Cardiac ventricle fibroblast (primary cell): ENCODE measurements around the genes OR1N1, RC3H2 and STRBP.

DNA sequence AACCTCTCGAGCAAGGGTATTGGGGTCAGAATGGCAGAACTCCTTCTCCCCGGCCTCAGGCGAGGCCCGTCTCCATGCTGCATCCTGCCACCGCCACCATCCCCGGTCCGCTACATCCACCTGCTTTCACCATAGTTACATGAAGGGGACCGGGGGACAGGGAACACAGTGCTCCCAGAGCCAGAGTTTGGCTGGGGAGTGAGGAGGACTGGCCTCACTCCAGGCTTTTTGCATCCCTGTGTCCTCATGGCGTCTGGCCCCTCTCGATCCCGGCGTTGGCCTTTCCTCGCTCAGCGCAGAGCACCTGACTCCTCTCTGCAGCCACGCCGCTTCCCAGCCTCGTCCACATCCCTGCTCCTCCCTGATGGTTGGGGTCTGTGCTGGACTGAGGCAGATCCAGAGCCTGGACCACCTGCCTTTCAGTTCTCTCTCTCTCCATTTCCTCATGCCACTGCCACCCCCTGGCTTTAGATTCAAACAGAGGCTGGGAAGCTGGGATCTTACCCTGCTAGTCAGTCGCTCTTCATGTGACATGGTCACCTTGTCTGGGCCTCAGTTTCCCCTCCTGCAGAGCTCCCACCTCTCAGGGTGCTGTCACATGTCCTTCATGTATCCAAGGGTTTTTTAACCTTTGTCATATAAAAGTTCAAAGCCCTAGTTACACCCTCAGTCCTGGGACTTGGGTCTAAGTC lies 124.0 kb downstream of the DAB2IP start:
- RAMPAGE, long total RNA = no peak

DNA sequence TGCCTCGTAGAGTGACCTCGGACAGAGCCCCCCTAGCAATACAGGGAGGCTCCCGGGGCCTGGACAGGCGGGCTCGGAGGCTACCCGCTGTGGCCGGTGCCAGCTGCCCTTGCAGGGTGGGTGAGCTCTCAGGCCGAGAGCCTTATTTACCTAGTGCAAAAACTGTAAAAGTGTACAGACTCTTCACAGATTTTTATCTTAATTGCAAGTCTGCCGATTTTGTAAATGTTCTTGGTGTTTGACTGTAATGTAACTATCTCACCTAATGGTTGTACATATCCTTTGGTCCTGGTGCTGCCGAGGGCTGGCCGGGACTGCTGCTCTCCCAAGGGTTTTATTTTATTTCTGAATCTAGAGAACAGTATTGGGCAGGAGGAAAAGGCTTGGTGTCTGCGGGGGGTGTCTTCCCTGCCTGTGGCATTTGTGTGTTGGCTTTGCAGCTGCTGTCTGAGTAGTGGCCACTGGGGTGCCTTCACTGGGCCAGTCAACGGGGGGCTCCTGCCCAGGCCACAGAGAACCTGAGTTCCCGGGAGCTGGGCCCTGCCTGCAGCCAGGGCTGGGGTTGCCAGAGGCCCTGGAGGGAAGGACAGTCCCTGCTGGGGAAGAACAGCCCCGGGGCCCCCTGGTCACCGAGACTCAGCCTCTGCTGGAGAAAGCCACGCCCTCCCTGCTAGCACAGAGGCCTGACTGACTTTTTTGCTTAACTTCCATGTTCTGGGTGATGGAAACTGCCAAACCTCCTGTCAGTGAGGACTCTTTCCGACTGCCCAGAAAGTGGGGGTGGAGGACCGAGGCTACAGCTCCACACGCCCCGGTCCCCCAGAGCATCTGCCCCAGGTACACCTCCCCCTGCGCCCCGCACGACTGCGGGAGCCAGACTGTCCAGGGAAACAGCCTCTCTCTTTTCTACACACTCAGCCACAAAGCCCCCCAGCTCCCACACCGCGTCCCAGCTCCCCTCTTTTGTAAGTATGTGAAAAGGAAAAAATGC lies 133.2 kb downstream of the DAB2IP start:
- RAMPAGE, long total RNA = no peak

- RAMPAGE, long total RNA = no peak
Observed at GRCh38 chr9:121902275-121902935, 190.7 kb downstream of the TTLL11 start.

DNA sequence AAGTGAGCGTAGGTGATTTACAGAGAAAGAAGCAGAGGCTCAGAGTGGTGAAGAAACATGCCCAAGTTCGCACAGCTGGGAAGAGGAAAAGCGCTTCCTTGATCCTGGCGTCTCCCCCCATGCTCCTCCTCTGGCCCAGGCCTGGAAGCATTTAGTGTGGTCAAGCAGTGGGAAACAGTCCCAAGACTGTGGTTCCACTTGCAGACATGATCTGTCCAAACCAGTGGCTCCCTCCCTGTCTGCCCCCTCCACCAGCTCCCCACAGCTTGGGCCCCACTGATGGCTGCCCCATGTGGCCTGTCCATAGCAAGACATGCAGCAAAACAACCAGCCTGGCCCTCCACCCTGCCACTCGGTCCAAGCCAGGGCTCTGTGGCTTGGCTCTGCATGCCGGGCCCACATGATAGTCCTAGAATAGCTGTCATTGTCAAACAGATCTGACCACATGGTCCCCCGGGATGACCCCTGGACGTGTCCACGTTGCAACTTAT lies 107.1 kb downstream of the TTLL11 start:
- RAMPAGE, long total RNA = no peak

DNA sequence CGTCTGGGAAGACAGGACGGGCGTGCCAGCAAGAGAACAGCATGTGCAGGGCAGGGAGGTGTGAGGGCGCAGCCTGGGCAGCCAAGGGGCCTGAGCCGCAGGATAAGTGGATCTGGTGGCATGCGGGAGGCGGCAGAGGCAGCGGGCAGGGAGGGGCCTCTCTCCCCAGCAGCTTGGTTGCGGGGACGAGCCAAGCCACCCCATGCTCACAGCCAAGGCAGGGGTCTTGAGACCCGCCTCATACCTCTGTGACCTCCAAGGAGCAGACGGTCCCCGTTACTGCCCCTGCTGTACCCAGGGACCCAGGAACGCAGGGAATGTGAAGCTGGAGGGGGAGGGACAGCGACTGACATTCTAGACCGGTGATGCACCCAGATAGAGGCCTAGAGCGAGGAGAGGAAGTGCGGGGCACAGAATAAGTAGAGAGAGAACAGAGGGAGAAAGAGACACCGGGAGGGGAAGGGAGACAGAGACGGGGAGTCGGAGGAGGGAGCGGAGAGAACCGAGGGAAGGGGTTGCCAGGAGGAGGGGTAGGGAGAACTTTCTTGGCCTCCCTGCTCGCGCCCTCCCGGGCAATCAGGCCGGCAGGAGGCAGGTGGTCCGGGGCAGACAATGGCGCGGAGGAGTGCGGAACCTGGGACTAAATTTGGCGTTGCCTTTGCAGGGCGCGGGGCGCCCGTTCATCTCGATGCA lies 33.1 kb upstream of the TTLL11 start:
- RAMPAGE, long total RNA = no peak

DNA sequence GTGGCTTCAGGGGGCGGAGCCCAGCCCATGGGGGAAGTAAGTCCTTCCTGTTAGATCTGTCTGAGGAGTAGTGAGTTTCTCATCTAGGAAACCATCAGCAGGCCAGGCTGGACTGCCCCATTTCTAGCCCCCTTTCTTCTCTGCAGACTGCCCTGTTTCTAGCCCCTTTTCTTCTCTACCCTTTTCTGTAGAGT lies 463 bp upstream of the PTGS1 start:
- RAMPAGE, long total RNA = no peak

- RAMPAGE, long total RNA = no peak
Observed at GRCh38 chr9:122464884-122465369, 12.8 kb downstream of the OR1J1 start.

GRCh38 chr9:122527077-122527601 lies at the start of gene OR1N1:
OR1N1 (minus strand) TSS chr9:122527293.
- RAMPAGE, long total RNA = no peak

GRCh38 chr9:122903695-122903902 lies 1.6 kb downstream of the RC3H2 start:
- RAMPAGE, long total RNA = no peak

- RAMPAGE, long total RNA = no peak
Observed at GRCh38 chr9:122904747-122905952, at the start of gene RC3H2. RC3H2 (minus strand) TSS chr9:122905359.

- RAMPAGE, long total RNA = no peak
Observed at GRCh38 chr9:122931860-122932332, 584 bp upstream of the ZBTB26 start.

DNA sequence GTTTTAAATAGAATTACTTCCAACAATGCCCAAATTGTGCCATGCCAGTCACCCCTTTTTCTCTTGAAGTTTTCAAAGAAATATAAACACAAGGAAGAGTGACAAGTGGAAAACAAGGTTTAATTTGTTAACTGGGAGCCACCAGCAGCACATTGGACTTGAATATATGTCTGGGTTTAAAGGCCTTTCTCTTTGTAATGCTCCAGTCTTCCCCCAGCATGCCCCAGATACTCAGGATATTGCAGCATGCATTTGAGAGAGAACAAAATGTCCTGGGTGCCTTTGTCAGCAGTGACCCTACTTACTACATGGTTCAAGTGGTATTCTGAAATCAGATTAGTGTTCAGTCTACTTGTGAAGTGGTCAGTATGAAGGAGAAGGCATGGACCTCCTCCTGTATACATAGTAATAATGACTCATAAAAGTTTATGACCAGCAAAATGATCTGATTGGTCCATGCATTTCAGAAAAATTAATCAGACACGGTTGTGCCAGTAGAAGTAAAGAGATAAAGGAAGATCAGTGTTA lies 25.3 kb downstream of the GPR21 start:
- RAMPAGE, long total RNA = no peak

- RAMPAGE, long total RNA = no peak
Observed at GRCh38 chr9:123097563-123097963, 64.1 kb downstream of the GPR21 start.

DNA sequence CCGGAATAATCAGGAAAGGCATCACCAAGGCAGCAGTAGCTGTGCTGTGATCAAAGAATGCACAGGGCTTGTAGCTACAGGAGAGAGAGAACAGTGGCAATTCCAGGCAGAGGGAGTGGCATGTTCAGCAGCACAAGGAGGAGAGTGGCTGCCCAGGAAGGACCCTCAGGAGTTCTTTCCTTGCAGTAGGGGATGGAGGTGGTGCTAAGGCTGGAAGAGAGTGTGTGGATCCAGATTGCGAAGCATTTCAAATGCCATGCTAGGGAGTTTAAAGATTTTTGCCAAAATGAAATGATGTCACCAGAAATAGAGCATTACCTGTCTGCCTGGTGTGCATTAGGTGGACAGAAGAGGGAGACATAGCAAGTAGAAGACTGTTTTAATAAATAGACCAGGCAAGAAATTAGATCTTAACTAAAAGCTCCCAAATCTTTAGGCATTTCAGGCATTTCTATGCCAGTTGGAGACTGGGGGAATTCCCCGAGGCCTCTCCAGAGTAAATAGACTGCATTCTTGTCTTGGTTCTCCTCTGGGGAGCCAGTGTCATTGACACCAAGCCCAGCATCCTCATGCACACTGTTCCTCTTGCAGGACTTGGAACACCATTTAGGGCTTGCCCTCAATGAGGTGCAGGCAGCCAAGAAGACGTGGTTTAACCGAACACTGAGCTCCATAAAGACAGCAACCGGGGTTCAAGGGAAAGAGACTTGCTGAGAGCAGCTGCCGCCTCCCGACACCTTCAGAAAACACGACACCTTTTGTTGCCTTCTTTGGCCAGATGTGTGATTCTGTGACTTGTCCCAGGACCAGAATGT lies 69.2 kb downstream of the GPR21 start:
- RAMPAGE, long total RNA = no peak

- RAMPAGE, long total RNA = no peak
Observed at GRCh38 chr9:123122565-123123128, 89.2 kb downstream of the GPR21 start.

DNA sequence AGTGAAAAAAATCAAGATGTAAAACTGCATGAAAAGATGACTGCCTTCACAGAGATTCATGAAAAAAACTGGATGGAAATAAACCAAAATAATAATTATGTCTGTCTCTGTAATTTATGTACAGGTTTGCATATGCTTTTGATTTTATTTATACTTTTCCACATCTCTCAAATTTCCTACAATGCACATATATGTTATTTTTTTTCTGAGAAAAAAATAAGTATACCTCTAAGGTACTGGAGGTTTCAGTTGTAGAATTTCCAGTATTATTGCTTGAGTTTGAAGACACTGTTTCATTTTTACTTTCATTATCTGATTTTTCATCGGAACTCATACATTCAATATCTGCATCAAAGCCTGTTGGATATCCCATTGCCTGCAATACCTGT lies 105.8 kb downstream of the GPR21 start:
- RAMPAGE, long total RNA = no peak

- RAMPAGE, long total RNA = no peak
Observed at GRCh38 chr9:123225101-123225717, 43.2 kb downstream of the STRBP start.

DNA sequence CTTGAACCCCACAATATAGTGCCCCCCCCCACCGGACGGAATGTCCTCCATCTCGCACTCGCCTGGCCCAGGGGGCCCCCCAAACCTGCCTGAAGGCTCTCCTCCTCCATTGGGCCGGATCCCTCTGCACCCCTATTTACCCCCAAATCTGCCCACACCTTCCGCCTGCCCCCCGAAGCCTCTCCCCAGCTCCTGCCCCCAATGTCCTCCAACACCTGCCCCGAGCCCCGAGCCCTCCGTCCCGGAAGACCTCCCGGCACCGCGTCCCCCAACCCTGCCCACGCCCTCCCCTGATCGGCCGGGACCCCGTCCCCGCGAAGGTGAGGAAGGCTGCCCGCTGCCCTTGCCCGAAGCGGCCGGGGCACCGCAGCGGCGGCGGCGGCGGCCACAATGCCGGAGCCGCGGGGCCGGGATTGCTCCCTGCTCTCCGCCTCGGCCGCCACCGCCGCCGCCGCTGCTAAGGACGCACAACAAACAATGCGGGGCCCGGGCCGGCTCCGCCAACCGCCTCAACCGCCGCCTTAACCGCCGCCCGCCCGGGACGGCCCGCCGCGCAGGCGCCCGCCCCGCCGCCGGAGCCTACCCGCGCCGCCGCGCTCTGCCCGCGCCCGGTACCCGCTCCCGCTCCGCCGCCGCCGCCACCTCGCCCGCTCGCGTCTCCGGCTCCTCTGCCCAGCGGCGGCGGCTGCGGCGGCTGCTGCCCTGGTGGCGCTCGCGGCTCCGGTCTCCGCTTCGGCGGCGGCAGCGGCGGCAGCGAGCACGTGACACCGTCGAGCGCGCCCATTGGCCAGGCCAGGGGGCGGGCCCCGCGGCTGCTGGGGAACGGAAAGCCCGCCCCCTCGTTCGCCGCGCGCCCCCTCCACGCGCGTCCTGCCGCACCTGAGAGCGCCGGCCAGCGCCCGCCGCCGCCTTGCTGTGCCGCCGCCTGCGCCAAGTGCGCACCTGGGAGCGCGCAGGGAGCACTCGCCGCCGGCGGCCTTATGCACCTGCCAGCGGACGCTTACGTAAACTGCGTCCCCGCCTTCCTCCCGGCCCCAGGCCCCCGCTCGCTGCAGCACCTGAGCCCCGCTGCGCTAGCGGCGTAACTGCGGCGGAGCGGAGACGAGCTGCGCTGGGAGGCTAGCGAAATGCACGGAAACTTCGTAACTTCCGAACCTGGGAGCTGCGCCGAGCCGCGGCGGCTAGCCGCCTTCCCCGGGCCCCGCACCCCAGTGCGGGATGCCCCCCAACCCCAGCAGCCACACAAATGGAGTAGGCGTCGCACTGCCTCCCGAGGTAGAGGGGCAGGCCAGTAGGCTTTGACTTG lies at the start of gene STRBP:
Gene STRBP (minus strand): TSS at position 734 of the 1,306 bp plus-strand sequence.
- RAMPAGE, long total RNA = no peak

DNA sequence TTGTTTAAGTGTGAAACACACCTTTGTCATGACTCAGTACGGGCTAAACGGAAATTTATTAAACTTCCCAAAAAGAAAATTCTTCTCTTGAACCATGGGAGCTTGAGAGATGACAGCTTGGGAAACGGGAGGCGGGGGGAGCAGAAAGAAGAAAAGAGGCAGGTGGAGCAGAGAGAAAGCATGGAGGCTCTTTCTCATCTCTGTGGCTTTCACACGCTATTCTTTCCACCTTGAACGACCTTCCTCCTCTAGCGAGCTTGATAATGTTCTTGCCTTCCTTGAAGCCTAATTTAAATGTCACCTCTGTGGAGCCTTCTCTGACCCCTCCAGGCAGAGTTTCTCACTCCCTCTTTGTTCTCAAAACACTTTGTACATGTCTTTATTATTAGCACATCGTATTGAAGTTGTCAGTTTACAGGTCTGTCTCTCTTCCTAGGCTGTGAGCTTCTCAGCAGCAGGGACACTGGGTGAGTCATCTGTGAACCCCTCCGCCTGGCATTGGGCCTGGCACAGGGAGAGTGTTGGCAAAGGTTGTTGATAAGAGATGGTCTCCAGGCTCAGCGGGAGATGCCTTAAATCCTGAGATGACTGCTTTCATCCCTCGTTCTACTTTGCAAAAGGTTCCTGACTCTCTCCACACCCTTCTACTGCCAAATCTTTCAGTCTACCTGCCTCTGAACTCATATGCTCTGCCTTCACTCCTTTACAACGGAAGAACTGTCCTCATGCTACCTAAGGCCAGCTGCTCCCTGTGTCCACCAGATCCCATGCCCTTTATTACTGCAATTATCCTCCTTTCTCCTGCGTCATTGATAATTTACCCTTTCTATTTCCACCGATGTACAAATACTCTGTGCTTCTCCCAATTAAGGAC lies 14.1 kb upstream of the STRBP start:
- RAMPAGE, long total RNA = no peak

DNA sequence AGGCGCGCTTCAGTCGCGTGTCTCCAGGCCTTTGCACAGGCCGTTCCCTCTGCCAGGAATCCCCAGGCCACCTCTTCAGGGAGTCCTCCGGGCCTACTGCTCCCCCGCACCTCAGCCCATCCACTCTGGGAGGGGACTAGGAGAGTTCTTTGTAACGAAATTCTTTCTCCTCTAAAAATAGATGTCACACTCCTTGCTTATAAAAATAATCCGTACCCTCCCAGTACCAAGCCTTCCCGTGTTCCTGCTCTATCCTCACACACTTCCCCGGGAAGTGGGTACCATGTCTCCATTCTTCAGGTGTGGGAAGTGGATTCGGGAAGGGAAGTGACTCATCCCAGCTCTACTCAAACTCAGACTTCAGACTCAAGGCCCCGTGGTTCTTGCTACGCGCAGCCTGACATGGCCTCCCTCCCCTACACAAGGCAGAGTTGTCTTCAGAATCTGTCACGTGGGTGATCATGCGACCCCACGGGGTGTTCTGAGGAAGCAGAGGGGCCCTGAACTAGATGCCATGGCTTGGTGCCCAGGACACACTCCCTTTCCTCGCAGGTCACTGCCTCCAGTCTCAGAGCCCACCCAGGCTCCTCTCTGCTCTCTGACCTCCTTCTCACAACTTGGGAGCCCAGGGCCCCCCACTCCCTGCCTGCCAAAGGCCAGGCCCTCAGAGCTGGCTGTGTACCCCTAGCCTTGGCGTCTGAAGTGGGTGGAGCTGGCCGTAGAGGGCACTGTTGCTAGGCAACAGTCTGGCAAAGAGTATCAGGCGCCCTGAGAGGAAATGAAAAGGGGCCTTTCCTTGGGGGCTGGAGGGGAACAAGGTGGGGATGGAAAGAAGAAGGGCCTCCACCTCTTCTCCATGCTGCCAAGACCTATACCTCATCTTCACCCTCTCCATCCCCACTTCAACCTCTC lies 15.8 kb upstream of the CRB2 start:
- RAMPAGE, long total RNA = no peak